Sciatic nerve (tissue), 1 donor: ENCODE measurements around the genes RNF224 and ARRDC1.

DNA sequence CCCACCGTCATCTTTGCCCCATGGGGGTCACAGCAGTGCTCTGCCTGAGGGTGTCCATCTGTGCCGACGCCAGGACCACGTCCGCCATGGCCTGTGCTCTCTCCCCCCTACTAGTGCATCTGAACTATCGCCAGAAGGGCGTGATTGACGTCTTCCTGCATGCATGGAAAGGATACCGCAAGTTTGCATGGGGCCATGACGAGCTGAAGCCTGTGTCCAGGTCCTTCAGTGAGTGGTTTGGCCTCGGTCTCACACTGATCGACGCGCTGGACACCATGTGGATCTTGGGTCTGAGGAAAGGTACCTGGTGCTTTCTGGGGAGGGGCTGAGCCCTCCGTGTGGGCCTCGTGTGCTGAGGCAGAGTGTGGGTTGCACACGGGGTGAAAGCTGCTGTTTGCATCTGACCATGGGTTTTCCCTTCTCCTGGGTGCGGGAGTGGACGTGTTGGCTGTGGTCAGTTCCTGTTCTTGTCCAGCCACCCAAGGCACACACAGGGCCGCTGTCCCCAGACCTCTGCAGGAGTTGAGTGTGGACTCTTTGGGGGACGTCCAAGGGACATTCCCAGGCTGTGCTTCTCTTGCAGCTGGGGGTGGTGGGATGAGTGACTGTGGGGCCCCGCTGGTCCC is 12.9 kb downstream of the MAN1B1 start:
- PRO-cap, result no peak

- PRO-cap, result bidirectional peak, plus-strand start at chr9:137129864, minus-strand start at chr9:137129738
Measured at GRCh38 chr9:137129602-137130089, 9.3 kb upstream of the GRIN1 start.

GRCh38 chr9:137194778-137195558 is 5.6 kb downstream of the TPRN start:
- PRO-cap, result no peak

GRCh38 chr9:137206144-137207195 is 970 bp downstream of the NDOR1 start:
- PRO-cap, result no peak

GRCh38 chr9:137226836-137227975 is at the start of gene RNF224:
Gene RNF224 (plus strand): TSS chr9:137227502.
- PRO-cap, result unidirectional peak, minus-strand start at chr9:137227185

- PRO-cap, result no peak
Measured at GRCh38 chr9:137304304-137304958, 2.4 kb upstream of the NRARP start.

DNA sequence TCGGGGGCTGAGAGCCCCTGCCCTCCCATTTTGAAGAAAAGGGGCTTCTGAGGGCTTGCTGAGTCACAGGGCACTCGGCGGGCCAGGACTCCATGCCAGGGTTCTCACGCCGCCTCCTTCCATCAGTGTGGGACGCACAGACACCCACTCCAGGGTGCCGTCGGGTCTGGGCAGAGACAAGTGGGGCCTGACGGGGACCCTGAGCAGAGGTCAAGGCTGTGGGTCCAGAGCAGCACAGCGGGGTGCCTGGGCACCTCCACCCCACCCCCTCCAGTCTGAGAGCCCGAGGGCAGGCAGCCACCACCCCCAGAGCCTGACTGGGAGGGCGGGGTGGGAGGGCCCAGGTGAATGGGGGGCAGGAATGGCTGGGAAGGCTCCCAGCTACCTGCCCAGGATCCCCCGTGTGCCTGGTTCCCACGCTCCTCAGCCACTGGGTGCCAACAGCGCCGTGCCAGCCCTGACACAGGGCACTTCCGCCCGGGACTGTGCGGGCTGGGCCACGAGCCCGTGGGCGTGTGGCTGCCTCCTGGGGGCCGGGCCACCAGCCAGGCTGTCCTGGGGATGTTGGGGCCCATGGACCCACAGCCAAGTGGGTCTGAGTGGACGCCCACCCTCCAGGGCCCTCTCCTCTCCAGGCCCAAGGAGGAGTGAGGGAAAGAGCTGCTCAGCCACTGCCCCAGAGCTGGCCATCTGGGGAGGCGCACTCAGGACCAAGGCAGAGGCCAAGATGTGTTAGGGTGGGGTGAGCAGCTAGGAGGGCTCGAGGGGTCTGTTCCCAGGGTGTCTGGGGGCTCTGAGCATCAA is 10.1 kb upstream of the NRARP start:
- PRO-cap, result no peak

DNA sequence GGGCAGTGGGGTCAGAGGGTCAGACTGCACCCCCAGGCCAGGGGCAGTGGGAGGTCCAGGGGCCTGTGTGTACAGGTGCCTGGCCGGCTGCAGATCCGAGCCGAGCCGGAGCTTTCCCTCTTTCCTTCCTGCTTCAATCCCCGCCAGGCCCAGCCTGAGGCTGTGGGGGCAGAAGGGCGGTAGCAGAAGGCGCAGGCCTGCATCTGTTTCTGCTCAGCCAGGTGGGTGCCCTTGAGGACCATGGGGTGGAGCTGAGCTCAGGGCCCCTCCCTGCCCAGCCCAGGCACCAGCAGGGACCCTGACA is 18.9 kb upstream of the NRARP start:
- PRO-cap, result no peak

DNA sequence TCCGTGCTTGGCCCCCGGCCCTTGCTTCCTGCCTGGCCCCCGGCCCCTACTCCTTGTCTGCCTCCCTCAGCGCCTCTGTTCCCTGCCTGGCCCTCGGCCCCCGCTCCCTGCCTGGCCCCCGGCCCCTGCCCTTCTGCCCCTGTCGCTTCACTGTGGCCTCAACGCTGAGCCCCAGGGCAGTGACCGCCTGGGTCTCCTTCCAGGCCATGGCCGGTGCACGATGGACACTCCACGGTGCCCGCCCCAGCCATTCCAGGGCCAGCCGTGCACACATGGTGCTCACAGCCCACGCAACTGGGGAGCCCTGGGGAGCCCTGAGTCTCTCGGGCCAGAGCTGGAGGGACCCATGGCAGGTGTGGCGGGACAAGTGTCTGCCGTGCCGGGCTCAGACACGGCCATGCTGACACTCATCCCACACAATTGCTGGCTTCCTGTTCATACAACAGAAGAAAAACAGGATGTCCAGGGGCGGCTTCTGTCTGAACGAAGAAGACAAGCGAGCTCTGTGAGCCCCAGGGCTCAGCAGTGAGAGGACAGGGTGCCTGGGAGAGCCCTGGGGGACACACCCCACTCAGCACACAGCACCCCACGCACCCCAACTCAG is 35.8 kb downstream of the EXD3 start:
- PRO-cap, result bidirectional peak, plus-strand start at position 506 of the sequence, minus-strand start at position 422 of the sequence

GRCh38 chr9:137407924-137408339 is 15.0 kb downstream of the EXD3 start:
- PRO-cap, result no peak

DNA sequence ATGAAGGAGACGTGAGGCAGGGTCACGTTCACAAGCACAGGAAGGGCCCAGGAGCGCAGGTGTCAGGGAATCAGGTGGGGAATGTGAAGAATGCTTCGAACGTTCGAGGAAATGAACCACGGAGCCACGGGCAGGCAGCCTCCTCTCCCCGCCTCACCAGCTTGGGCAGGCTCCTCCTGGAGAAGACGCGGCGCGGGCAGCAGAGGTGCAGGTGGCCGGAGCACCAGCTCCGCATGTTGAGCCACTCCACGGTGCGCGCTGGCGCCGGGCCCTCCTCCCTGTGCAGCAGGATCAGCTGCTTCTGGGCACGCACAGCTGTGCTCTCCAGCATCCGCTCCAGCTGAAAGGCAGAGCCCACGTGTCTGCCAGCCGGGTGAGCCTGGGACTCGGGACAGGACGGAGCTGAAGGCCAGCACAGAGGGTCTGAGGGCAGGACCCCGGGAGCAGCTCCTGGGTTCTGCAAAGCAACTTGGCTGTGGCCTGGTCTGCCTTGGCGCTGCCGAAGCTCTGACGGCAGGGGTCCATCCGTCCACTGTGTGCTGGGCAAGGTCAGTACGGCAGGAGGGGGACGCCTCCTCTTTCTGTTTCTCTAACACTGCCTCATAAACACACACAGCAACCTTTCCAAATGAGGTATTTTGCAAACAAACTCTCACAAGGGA is 19.9 kb upstream of the NSMF start:
- PRO-cap, result no peak

DNA sequence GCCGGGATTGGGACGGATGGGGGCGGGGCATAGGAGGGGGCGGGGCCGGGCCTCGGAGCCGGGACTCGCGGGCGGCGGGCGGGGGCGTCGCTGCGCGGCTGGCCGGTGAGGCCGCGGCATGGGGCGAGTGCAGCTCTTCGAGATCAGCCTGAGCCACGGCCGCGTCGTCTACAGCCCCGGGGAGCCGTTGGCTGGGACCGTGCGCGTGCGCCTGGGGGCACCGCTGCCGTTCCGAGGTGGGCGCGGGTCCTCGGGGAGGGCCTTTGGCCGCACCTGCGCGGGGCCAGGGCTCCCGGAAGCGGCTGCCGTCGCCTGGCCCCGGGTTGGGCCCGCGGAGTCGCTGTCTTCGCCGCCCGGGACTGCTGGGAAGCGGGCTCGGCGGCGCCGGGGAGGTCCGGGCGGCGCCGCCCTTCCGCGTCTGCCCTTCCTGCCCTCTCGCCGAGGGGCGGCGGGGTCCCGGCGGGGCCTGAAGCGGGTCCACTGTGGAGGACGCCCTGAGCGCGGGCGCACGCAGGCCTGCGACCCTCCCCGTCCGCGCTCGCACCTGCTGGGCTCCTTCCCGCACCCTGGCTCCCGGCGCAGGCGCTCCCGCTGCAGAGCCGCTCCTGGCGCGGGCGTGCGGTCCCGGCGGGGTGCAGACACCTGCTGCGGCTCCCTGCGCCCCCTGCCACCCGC is at the start of gene ARRDC1:
ARRDC1 (plus strand) TSS at position 87 of the 675 bp plus-strand sequence.
- PRO-cap, result unidirectional peak, plus-strand start at position 137 of the sequence; unidirectional peak, plus-strand start at position 179 of the sequence; bidirectional peak, plus-strand start at position 483 of the sequence, minus-strand start at position 361 of the sequence; unidirectional peak, minus-strand start at position 546 of the sequence

DNA sequence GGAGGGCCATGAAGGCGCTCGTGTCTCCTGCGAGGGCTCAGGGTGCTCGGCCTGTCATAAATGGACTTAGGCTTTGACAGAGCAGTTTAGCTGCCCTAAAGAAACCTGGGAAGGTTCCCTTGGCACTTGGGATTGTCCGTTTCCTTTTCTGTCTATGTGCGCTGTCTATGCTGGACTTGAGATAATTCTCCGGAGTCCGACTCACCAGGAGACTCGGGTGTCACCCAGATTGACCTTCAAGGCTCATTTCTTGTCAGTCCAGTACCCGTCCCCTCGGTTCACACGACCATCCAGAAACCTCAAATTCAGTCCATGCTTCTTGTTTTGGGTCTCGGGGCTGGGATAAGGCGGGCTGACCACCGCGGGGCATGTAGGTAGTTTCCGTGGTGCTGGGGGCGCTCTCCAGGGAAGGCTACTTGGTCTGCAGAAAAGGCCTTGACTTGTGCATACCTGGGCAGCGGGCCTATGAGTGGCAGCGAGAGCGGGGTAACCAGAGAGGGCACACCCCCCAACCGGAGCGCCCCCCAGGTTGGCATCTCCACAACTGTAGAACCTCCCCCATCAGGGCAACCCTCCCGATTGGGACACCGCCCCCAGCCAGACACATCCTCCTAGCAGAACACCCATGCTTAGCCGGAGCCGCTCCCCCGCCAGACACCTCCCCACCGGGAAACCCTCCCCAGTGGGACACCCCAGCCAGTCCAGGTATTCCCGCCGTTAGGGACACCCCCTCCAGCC is 907 bp upstream of the EHMT1 start:
- PRO-cap, result no peak

- PRO-cap, result no peak
Measured at GRCh38 chr9:137669234-137669500, 50.4 kb downstream of the EHMT1 start.

- PRO-cap, result no peak
Measured at GRCh38 chr9:137720494-137721388, 101.9 kb downstream of the EHMT1 start.

- PRO-cap, result no peak
Measured at GRCh38 chr9:137788947-137789777, 88.4 kb upstream of the CACNA1B start.

GRCh38 chr9:138022859-138023221 is 145.3 kb downstream of the CACNA1B start:
- PRO-cap, result no peak

DNA sequence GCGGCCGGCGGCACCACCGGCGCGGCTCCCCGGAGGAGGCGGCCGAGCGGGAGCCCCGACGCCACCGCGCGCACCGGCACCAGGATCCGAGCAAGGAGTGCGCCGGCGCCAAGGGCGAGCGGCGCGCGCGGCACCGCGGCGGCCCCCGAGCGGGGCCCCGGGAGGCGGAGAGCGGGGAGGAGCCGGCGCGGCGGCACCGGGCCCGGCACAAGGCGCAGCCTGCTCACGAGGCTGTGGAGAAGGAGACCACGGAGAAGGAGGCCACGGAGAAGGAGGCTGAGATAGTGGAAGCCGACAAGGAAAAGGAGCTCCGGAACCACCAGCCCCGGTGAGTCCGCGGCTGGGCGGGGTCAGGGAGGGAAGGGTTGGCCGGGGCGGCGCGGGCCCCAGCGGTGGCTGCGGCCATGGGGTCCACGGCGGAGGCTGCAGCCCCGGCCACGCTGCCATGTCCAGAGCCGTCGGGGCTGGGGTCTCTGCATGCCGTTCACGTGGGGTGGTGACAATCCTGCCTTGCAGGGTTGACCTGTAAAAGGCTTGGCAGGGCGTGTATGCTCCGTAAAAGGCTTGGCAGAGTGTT is 146.0 kb downstream of the CACNA1B start:
- PRO-cap, result no peak